A172 (cell line): ENCODE measurements around a stretch of chr10.

GRCh38 chr10:125151523-125152096 lies 123.7 kb upstream of the CTBP2 start:
- RAMPAGE, long total RNA: no peak

DNA sequence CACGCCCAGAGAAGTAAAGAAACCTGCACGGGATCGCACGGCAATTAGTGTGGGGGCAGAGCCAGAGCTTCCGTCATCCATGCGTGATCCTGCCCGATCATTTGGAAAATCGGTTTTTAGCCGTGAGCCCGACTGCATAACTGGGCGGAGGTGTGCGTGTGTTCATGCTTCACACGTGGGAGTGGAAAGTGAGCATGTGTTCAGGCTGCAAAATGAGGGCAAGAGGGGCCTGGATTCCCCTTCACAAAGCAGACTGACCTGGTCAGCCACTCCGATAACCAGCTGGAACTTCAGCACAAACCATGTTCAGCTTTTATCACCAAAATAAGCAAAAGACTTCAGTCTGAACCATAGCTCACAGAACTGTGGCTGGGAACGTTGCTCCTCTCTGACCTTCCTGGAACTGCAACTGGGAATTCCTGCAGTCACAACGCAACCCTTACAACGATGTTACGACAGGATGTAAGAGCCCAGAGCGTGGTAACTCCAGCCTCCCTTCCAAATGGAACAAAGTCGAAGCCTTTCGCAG lies 162.8 kb downstream of the ADAM12 start:
- RAMPAGE, long total RNA: no peak

GRCh38 chr10:126272502-126273013 lies 115.7 kb downstream of the ADAM12 start:
- RAMPAGE, long total RNA: no peak

- RAMPAGE, long total RNA: no peak
These were observed 639 bp upstream of the DOCK1 start for GRCh38 chr10:126904426-126905152.

GRCh38 chr10:126951935-126953012 lies 47.0 kb downstream of the DOCK1 start:
- RAMPAGE, long total RNA: no peak

DNA sequence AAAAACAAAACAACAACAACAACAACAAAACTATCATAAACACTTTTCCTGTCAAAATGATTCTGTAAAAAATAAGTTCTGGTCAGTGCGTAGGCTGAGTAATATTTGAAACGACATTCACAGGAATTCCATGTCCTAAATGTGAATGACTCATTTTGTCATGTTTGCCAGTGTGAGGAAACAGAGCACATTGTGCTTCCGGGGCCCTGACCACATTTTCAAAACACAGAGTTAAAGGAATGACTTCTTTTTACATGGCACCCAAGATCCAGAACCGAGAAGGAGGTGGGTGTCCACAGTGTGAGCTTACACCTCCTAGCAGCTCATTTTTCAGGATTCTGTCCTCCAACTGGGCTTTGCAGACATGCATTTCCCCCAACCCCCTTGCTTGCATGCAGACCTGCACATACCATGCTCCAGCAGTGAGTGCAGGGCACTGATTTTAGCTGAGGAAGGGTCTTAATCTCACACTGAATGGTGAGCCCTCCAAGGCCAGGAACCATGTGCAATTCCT lies 3.1 kb downstream of the CLRN3 start:
- RAMPAGE, long total RNA: no peak

GRCh38 chr10:127941893-127942291 lies 35.0 kb downstream of the PTPRE start:
- RAMPAGE, long total RNA: no peak

DNA sequence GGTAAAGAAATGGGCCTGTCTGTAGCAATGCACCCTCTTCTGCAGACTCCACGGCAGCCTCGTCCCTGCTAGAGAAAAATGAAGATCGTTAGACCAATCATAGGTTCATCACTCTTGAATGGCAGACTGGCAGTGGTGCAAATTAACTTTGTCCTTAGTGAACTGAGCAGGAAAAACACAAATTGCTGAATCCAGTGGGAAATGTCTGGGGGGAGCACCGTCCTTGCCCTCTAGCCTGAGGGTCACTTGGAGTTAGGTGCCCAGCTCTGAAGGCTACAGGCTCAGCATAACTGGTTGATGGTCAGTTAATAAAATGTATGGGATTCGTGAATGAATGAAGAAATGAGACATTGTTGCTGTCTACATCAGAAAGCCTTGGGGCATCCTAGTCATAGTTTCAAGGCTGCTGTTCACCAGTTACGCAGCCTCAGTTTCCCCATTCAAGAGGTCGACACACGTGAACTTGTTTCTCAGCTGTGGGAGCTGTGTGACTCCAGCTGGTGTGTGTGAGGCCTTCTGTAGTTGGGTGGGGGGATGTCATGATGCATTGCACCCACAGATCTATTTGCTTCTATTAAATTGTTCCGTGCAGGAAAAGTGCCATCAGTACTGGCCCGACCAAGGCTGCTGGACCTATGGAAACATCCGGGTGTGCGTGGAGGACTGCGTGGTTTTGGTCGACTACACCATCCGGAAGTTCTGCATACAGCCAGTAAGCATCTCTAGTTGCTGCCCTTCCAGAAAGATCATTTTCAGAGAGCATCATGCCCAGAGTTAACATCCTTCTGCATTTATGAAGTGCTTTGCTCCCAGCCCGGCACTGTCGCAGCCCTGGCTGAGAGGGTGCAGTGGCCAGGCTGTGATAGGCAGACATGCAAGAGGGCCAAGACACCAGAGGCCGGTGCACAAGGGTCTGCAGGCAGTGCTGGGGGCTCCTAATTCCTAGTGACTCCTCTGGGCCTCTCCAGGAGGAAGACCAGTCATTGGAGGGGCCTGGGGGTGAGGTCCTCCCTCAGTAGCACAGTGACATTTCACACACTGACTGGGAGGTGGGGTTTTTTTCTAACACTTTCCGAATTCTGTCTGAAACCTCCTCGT lies 60.4 kb downstream of the MKI67 start:
- RAMPAGE, long total RNA: no peak

GRCh38 chr10:128067573-128068673 lies 58.3 kb downstream of the MKI67 start:
- RAMPAGE, long total RNA: no peak

GRCh38 chr10:128069366-128070616 lies 56.4 kb downstream of the MKI67 start:
- RAMPAGE, long total RNA: no peak

- RAMPAGE, long total RNA: no peak
These were observed 42.9 kb downstream of the MKI67 start for GRCh38 chr10:128083129-128083923.

GRCh38 chr10:128084231-128085198 lies 41.7 kb downstream of the MKI67 start:
- RAMPAGE, long total RNA: no peak

DNA sequence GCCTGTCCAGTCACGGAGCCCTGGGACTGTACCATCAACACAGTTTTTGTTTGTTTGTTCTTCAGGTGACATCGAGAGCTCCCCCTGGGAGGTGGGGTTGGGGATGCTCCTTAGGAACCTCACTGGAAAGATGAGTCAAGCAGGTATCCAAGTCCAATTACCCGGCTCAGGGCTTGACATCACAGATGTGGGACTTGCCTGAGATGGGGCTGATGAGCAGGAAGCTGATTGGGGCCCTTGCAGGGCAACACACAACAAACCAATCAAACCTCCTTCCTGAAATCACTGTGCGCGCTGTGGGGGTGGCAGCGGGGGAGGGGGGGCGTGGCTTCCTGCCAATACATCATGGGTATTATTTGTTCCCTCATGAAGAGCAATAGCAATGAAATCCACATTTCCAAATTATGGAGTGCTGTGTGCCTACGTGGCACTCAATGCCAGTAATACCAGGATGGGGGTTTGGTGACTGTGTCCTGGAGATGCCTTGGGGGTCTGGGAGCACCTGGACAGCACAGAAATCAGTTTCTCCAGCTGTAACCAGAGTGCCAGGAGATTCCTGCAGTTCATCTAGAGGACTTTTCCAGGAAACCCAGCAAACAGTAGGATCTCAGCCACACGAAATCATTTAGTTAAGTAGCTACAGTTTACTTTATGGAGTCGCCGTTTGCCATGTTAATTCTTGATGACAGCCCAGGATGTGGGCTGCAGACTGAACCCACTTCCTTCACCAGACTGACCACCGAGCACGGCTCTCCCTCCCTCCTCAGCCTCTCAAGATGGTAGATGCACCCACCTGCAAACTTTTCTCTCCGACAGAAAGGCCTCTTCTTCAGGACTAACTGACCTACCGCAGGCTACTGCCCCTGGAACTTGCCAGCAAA lies 30.6 kb downstream of the MKI67 start:
- RAMPAGE, long total RNA: no peak

GRCh38 chr10:128765643-128766051 lies 639.4 kb upstream of the MKI67 start:
- RAMPAGE, long total RNA: no peak

- RAMPAGE, long total RNA: no peak
These were observed 612.2 kb upstream of the MGMT start for GRCh38 chr10:128854806-128855358.

- RAMPAGE, long total RNA: no peak
These were observed 7.2 kb downstream of the EBF3 start for GRCh38 chr10:129956830-129957369.

DNA sequence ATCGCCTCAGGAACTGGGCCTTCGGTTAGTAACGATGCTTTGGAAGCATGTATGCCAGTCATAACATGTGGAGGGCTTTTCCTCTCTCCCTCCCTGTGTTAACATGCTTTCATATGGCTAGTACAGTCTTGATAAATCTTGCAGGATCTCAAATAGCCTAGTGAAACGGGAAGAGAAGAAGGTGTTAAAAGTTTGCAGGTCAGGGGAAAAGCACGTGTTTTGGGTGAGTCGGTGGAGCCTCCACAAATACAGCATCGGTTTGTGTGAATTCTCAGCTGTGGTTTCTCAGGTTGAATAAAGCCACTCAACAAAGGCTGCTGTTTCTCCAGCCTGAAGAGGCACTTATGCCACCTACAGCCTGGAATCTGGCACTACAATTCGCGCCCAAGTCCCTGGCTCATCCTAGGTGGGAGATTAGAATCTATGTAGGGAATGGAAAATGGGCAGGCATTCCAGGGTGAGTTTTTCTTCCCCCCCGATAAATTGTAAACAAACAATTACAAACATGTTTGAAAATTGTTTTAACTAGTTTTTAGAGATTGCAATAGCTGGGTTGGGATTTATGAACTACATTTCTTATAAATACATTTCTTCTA lies 8.5 kb upstream of the GLRX3 start:
- RAMPAGE, long total RNA: no peak

GRCh38 chr10:131654962-131655545 lies 245.8 kb upstream of the PPP2R2D start:
- RAMPAGE, long total RNA: no peak

GRCh38 chr10:131949896-131950502 lies 31.7 kb downstream of the BNIP3 start:
- RAMPAGE, long total RNA: no peak

GRCh38 chr10:131961606-131962512 lies 19.9 kb downstream of the BNIP3 start:
- RAMPAGE, long total RNA: no peak